Metastatic Liver Carcinoma in the Lung (tissue), 2 donors: ENCODE measurements around a stretch of chr9.

DNA sequence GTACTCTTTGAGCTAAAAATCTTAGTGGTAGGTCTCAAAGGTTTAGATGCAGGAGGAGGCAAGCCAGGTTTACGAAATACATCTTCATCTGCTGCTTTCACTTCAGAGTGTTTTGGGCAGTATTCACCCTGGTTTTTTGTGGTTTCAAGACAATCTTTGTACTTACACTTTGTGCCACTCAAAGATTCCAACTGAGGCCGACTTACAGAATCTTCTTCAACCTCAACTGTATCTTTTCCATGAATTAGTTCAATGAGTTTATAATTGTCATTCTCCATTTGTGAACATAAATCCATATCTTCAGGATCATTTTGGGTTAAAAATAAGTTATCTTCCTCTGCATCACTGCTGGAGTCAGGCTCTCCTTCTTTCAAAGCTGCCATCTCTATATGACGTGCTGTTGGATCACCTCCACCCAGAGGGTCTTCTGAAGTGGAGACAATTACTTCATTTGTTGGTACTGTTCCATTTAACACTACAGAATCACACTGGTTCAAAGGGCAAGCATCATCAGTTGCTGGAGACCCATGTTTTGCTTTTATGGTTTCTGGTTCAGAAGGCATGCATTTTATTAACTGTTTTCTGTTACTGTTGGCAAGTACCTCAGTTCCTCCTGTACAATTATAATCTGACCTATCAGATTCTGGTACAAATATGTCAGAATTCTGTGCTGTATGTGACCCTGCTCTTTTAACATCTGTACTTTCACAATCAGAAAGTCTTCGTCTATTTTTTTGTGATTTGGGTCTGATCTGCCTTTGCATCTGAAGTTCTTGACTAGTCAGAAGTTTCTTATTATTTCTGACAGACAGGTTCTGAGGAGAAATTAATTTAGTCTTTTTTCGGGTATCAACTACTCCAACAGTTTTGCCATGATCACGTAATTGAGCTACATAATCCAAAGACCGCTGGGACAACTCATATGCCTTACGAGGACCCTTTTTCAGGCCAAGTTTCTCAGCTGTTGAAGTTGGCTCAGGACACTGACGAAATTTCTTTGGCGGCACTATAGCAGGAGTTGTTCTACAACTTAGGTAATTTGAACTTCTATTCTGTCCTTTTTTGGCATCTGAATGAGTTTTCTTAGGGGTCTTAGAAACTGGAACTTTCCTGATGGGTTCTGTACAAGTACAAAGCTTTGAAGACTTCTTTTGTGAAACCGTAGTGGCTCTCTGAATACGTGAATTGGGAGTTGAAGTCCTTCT lies 27.6 kb downstream of the SETX start:
- PRO-cap, 2 experiments = no peak in any of the 2 experiments

GRCh38 chr9:132378247-132378994 lies 23.6 kb upstream of the SETX start:
- PRO-cap, 2 experiments = no peak in any of the 2 experiments

GRCh38 chr9:132401440-132402743 lies 4.7 kb downstream of the TTF1 start:
- PRO-cap, 2 experiments = no peak in any of the 2 experiments

DNA sequence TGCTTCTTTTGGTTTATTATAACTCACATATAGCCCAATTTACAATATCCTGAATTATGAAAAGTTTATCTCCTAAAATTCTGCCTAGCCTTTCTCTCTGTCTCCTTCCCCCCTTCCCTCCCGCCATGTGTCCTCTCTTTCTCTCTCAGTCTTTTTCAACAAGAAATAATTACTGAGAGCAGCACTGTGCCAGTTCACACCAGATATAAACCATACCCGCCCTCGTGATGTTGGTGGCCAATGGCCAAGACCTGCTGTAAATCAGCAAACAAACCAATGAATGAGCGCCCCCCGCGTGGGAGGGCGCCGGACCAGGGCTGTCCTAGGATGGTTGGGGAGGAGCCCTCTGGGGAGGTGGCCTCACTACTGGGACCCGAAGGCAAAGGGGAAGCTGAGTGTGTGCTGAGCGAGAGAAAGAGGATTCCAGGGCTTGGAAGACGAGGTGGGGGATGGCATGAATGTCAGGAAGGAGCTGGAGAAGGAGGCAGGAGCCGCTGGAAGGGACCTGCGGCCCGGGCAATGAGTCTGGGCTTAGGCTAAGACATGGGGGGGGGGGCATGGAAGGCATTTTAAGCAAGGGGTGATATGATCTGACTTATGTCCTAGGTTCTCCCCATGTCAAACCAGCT lies 51.2 kb upstream of the BARHL1 start:
- PRO-cap, 2 experiments = no peak in any of the 2 experiments

DNA sequence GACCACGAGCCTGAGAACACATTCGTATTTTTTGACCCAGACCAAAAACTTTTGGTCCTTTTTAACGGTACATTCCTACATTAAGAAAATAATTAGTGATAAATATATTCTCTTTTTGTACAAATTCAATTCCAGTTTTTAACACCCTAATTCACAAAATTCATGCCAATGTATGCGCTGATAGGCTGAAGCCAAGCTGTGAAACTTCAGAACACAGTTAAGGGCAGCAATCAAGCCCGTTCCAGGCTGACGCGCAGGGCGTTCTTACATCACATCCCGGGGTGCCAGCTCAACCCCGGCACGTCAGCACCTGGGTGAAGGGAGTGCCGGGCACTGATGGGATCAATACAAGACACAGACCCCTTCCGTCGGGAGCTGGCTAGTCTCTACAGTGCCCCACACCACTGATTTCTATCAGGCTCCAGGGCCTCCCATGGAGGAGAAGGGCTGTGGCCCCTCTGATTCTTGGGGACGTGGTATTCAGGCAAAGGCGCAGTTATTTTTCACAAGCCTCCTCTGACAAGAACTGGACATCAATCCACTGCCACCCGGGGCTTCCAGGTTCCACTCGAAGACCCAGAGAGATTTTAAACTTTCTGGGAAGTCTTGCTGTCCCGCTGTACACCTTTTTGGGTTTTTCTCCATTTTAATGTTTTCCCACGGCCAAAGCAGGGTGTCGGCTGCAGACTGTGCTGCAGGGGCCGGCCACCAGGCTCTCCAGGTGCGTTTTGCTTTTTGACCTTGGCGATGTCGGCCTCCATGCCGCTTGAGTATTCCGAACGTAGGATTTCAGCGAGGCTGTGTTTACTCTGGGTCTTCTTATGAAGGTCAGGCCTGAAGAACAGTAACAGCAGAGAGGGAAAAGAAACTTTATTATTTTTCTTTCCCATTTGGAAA lies 12.1 kb downstream of the BARHL1 start:
- PRO-cap, 2 experiments = no peak in any of the 2 experiments

- PRO-cap, 2 experiments = no peak in any of the 2 experiments
Measured at GRCh38 chr9:132662370-132662805, 7.4 kb downstream of the DDX31 start.

DNA sequence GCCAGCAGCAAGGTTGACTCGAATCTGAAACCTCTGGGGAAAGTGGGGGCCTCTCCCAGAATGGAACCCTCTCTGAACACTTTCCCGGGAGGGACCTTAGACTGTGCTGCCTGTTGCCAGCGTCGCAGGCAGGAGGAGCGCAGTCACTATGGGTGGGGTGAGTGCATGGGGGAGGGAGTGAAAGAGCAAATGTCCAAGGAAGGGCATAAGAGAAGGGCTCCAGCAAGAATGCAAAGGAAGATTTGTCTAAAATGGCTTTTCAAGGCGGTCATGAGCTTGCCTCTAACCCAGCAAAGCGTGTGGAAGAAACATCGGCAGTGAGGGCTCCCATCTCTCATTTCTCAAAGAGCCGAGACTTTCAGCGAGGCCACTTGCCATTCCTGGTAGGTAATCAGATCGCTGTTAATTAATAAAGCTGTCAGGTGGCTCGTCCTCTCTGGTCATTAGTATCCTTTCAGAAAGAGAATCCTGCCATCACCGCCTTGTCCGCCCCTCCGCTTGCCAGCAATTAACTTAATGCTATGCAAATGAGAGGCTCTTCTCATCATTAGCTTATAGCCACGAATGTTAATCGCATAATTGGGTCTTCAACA lies 99.2 kb downstream of the GTF3C4 start:
- PRO-cap, 2 experiments = peak in 1 of 2 experiments; most common plus-strand start position 188 of the sequence (in 1); most common minus-strand start position 74 of the sequence (in 1)

DNA sequence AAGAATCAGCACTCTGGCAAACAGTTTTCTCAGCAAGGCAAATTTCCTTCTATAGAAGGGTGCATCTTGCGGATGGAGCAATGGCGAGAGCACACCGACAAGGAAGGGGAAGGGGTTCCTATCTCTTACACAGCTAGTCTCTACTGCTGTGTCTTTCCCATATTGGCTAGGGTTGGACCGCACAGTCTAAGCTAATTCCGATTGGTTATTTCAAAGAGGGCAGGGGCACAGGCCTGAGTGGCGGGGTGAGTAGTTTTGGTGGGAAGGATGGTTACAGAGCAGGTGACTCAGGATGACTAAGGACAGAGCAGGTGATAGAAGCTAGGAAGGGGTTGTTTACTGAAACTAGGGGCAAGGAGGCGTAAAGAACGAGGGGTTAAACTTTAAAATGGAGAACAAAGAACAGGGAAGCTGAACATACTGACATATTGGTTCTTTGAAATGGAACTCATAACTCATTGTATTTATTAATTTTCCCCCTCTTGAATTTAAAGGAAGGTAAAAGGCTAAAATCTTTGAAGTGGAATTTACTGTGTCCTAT lies 869 bp downstream of the GTF3C5 start:
- PRO-cap, 2 experiments = no peak in any of the 2 experiments

DNA sequence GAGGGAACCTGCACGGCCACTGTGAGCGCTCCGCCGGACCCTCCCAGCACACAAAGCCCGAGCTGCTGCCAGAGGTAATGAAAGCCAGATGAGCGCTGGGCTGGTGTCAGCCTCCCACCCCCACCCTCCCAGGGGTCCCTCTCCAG lies 1.6 kb downstream of the RALGDS start:
- PRO-cap, 2 experiments = no peak in any of the 2 experiments

DNA sequence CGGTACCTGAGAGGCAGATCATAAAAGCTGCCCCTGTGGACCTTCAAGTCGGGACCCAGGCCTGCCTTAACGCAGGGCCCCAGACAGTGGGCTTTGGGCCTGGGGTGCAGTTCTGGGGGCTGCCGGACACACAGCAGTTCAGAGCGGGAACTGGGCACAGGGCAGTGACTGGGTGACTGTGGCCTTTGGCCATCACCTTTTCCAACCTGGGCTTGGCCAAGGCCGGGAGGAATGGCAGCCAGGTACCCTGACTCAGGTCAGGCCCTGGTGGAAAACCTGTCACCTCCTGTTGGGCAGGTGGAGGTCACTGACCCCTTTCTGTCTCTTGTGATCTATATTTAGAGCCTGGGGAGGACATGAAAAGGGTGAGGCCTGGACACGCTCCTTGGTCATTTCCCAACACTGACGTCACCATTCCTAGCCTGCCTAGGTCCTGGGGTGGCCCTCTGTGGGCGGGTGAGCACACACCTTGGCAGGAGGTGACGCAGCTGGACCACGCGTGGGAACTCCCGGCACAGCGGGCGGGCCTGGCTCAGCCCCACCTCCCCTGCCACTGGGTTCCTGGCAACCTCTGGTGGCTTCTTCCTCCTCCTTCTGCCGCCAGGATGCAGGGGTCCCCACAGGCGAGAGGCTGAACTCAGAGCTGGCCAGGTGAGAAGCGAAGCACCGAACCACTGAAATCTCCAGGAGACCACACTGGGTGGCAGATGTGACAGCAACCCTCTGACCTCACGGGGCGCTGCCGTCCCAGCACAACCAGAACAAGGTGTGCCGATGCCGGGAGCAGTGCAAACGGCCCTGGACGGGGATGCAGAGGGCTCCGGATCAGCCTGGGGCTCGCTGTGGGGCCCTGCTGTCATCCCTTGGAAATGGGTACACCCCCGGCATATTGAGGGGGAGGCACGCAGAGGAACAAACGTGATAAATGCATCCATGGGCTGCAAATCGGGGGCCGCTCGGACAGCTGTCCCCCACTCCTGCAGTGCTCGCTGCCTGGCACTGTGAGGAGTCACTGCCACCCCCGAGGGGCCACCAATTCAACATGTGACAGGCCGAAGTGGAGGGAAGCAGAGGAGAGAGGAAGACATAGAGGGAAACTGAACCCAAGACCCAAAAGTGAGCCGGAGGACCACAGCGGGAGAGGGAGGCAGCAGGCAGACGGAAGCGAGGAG lies 6.5 kb upstream of the RALGDS start:
- PRO-cap, 2 experiments = peak in 1 of 2 experiments; most common plus-strand start position 603 of the sequence (in 1)

DNA sequence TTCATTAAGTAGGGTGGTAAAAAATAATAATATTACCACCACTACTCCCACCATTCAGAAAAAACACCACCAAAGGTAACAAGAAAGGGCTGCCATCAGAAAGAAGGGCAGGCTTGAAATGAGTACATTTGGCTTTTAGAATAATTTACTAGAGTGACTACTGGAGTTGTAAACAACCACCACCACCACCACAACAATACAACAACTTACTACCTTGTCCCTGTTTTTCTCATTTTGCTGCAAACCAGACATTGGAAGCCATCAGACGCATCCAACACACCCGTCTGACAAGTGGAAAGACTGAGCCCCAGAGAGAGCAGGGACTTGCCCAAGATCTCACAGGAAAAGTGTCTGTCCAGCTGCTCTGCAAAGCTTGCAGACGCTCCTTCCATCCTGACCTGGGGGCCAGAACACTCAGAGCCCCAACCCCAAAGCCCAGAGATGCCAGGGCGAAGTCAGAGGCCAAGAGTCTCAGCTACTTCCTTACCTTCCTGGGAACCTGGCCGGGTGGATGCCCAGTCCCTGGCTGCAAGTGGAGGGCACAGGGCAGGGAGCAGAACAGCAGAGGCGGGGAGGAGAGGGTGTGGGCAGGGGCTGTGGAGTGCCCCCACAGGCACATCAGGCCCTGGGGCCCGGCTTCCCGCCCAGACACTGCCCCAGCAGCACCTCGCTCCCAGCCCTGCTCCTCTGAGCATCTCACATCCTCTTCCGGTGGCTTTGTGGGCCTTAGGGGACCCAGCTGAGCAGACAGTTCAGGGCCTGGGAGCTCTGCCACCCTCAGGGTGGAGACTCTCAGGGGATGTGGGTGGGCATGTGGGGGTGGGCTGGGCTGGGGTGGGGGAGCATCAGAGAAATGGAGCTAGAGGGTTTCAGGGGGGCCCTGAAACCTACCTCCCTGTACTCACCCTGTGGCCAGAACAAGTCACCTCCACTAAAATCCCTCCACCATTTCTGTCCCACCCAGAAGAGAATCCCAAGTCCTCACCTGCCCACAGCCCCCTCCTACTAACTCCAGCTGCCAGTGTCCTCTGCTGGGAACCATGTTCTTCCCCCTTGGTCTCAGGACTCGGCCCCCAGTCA lies 9.8 kb upstream of the RALGDS start:
- PRO-cap, 2 experiments = peak in 2 of 2 experiments; most common minus-strand start position 689 of the sequence (in 2)

DNA sequence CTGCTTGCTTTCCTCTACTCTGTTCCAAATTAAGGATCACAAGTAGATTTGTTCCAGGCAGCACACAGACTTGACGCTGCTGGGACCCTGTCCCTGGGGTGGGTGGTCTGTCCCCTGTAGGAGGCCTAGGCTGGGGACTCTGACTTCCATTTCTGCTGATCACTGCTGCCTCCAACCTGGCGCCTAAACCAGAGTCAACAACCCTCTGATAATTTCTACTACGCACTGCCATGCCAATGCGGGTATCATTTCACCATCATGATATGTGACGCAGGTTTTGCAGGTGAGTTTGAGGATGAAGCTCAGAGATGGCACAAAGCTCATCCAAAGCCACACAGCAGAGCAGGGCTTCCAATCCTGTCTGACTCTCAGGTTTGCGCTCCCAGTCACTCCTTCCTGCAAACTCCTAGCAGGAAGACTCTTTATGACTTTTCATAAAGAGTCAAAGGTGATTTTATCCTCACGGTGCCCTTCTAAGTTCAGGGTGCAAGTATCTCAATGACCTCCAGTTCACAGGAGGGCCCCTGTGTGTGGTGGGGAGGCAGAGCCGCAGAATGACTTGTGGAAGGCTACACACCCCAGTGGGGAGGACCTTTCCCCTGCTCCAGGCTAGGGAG lies 13.6 kb upstream of the RALGDS start:
- PRO-cap, 2 experiments = no peak in any of the 2 experiments

DNA sequence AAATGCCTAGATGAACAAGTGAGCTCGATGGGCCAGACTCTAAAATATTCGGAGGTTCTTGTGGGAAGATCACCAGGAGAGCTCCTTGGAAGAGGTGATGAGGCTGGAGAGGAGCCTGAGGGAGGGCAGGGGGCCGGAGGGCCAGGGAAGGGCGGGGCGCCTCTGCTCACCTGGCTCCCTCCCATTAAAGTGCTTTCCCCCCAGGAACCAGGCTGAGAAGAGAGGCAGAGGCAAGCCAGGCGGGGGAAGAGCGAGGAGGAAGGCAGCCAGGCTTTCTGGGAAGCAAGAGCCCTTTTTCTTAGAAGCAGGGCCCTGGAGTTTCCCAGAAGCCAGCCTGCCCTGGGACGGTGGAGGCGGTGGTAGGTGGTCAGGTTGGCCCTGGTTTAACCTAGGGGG lies 16.3 kb upstream of the RALGDS start:
- PRO-cap, 2 experiments = peak in 1 of 2 experiments; most common plus-strand start position 215 of the sequence (in 1)

DNA sequence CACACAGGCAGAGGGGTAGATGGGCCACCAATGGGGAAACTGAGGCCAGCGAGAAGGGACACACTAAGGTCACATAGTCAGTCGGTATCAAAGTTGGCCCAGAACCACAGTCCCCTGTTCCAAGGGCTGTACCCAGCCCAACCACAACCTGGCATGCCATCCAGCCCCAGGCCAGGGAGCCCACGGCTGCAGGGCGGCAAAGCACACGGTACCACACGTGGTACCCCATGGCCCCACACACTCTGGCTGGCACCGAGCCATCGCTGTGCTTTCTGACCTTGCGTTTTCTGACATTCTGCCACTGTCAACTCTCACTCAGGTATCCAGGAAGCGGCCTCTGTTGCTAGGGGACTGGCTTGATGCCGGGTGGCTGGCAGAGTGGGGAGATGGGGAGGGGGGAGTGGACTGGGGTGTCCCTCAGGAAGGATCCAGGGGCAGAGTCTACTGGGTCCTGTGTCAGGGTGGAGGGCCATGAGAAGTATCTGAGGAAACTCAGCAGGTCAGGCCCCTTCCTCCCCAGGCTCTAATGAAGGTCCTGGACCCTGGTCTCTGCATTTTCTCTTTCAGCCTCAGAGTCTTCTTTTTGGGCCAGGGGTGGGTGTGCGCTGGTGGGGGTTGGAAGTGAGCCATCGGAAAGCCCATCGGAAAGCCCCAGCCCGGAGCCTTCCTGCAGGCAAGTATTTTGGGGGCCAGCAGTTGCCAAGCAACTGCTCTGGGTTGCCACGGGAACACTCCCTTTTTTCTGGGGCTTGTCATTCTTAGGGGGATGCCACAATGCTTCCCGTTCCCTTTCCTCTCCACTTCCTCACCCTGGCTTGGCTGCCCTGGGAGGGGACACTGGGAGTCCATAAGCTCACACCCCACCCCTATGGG lies 21.0 kb upstream of the RALGDS start:
- PRO-cap, 2 experiments = no peak in any of the 2 experiments

GRCh38 chr9:133144912-133145517 lies 18.7 kb downstream of the GBGT1 start:
- PRO-cap, 2 experiments = no peak in any of the 2 experiments

GRCh38 chr9:133254569-133255730 lies 45.9 kb upstream of the OBP2B start:
- PRO-cap, 2 experiments = no peak in any of the 2 experiments

- PRO-cap, 2 experiments = no peak in any of the 2 experiments
Measured at GRCh38 chr9:133272901-133273725, 62.9 kb downstream of the SURF6 start.

DNA sequence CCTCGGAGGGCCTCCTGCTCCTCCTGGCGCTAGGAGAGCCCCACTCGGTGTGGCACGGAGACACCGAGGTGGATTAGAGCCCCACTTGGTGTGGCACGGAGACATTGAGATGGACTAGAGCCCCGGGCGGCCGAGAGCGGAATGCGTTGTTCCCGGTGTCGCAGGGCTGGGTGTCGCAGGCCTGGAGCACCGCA lies 200 bp downstream of the RPL7A start:
- PRO-cap, 2 experiments = no peak in any of the 2 experiments

- PRO-cap, 2 experiments = no peak in any of the 2 experiments
Measured at GRCh38 chr9:133367966-133368247, 8.0 kb downstream of the SURF4 start.

DNA sequence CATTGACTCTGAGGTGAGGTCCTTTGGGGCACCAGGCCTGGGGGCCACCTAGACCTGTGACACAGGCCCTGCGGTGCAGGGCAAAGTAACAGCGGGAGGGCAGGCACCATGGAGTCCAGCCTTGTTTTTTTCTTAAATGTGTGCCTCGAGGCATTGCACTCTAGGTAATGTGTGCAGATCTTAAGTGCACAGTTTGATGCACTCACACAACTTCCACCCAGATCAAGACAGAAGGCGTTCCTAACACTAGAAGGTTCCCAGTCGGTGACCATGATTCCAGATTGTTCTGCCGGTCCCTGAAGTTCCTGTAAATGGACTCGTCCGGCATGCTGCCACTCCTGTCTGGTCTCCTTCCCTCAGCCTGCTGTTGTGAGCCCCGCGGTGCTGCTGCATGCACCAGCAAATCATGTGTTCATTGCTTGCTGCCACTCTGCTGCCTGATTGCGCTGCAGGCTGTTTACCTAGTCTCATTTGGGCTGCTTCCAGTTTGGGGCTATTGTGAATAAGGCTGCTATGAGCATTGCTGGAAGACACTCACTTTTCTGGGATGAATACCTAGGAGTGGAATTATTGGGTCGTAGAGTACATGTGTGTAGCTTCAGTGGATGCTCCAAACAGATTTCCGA lies 11.5 kb downstream of the STKLD1 start:
- PRO-cap, 2 experiments = no peak in any of the 2 experiments